ENCODE measurements around a stretch of chr2.

GRCh38 chr2:28375751-28376041 is 17.0 kb upstream of the FOSL2 start:
- PRO-cap, result no peak

- PRO-cap, result no peak
These were observed 3.5 kb upstream of the FOSL2 start for GRCh38 chr2:28389179-28389565.

- PRO-cap, result bidirectional peak, plus-strand start at chr2:28395565, minus-strand start at chr2:28395335
These were observed 2.5 kb downstream of the FOSL2 start for GRCh38 chr2:28395167-28395638.

DNA sequence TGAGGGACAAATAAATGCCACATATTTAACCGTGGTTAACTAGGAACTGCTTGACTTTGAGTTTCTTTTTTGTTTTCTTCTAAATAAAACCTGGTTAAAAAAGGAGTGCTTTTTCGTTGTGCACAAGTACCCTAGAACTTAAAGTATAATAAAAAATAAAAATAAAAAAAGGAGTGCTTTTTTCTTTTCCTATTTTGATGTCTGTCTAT is 4.3 kb downstream of the FOSL2 start:
- PRO-cap, result no peak

DNA sequence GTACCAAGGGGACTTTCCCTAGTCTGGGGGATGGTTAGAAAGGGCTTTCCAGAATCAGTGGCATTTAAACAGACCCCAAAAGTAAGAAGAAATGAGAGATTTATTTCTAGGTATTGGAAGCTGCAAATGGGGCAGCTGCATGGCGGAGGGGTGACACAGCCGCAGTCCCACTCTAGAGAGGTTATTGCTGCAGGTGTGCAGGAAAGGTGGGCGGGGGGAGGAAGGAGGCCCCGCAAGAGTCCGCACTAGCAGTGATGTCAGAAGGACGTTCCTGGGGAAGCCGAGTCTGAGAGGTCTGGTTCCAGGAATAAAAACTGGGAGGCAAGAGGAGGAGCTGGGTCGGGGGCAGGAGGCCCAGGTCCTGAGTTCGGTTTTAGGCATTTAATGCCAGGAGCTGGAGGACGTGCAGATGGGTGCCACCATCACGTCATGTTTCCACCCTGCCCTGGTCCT is 30.5 kb downstream of the FOSL2 start:
- PRO-cap, result no peak

DNA sequence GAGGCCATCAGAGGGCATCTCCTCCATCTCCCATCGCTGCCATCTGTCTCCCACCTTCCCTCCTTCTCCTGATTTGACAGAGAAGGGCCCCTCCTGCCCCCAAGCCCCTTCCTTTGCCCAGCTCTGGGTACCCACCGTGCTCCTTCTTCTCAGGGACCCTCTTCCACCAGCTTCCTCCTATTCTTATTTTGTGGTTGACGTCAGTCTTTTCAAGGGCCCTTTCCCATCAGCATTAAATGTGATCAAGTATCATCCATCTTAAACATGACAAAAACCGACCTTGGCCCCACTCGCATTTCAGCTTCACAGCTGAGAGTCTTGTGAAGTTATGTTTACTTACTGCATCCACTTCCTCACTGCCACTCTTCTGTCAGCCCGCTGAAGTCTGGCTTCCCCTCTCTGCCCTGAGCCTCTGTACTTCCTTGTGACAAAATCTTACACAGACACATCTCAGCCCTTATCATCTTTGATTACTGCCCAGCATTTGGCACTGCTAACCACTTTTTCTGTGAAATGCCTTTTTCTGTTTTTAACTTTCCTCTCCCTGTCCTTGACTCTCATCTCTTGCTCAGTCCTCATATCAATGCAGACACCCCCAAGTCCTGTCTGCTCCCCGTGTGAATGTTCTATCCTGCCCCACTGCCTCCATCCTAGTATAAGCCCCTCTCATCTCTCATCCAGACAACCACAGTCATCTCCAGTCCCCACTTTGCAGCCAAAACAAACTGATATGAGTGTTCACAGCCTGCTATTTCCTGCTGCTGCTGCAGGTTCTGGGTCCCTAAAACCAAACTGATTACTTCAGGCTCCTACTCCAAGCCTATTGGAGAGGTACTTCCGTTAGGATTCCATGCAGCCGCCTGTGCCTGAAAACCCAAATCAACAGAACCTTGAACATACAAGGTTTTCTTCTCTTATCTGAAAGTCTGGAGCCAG is 31.3 kb downstream of the FOSL2 start:
- PRO-cap, result no peak

DNA sequence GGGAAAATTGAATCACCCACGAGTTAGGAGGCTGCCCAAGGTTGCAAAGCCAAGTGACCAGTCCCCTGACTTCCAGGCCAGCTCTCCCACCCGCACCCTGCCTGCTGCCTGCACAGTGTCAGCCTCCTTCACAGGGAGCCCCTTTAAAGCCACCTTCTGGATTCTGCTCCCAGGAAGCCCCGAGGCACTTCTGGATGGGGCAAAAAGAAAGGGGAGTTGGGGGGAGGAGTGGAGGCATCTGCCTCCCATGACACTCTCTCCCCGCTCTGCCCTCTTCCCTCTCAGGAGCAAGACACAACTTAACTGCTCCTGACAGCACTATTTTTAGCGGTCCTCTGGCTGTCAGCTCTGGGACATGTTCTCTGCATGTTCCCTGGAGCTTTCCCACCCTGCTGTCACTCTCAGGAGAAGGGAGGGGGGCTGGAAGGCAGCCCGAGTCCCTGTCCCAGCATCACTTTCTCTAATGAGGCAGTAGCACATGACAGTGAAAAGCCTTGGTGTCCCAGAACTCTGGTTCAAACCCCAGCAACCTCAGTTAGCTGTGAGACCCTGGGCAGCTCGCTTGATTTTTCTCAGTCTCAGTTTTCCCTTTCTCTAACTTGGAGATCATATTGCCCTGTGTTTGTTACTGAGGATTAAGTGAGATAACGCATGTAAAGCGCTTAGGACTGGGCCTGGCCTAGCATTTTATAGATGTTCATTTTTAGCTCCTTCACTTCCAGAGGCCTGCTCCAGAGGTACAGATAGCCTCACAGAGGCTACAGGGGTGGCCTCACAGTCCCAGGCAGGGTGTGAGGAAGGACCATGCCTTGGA is 32.4 kb downstream of the PLB1 start:
- PRO-cap, result no peak

- PRO-cap, result no peak
These were observed 49.9 kb downstream of the PLB1 start for GRCh38 chr2:28545662-28546355.

GRCh38 chr2:28613036-28613790 is 117.4 kb downstream of the PLB1 start:
- PRO-cap, result no peak

GRCh38 chr2:28643083-28643771 is 108.4 kb upstream of the PPP1CB start:
- PRO-cap, result no peak

DNA sequence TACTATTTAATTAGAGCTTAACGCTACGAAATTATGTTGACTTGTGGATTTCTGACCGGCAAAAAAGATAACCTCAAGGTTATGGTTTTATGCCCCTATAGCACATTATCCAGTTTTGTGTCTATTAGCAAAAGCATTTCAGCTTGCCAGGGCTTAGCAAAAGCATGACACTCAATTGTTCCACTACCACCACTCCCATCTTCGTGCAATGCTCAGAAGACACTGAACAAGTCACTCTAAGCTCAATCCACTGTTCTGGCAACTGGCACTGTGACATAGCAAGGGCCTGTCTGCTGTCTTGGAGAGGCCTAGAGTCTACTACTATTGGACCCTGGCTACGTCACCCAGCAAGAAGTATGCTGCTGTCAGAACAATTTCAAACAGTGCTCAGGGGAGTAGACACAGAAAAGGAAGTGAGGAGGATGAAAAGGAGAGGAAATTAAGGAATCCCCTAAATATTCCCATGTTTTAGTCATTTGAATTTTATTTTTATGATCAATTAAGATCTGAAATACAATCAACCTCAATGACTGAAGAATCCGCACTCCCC is 103.5 kb upstream of the PPP1CB start:
- PRO-cap, result no peak

GRCh38 chr2:28680817-28681697 is 70.6 kb upstream of the PPP1CB start:
- PRO-cap, result no peak

DNA sequence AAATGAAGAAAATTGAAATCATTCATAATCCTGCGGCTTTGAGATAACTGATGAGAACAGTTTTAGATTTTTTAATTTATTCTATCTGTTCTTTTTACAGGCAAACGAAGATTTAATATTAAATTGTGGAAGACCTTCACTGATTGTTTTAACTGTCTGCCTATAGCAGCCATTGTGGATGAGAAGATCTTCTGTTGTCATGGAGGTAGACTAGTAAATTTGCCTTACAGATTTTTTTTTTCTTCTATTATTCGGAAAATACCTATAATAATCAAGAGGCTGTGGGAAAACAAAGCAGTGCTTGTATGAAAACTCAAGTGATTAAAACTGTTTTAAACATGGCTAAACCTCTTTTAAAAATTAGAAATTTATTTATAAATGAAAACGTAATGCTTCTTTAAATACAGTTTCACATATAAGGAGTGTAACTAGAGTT is 29.0 kb upstream of the SPDYA start:
- PRO-cap, result no peak

DNA sequence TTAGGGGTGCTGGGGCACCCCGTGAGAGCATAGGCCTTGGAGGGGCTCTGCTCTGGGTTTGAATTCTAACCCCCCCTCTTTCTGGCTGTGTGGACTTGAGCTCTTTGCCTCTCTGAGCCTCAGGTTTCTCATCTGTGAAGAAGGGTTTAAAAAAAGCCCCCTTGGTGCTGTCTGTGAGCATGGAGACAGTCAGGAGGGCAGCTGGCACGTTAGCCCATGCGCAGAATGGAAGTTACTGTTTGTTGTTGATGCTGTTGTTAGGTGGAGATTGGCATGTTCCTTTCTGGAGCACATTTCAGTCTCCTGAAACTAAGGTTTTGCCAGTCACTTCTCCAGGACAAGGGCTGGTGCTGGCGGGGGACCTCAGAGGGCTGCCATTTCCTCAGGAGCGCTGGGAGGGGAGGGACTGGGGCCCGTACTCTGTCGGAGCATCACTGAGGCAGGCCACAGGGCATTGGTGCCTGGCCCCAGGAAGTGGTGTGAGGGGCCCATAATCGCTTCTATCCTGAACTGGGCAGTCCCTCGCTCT is 925 bp downstream of the TOGARAM2 start:
- PRO-cap, result no peak

DNA sequence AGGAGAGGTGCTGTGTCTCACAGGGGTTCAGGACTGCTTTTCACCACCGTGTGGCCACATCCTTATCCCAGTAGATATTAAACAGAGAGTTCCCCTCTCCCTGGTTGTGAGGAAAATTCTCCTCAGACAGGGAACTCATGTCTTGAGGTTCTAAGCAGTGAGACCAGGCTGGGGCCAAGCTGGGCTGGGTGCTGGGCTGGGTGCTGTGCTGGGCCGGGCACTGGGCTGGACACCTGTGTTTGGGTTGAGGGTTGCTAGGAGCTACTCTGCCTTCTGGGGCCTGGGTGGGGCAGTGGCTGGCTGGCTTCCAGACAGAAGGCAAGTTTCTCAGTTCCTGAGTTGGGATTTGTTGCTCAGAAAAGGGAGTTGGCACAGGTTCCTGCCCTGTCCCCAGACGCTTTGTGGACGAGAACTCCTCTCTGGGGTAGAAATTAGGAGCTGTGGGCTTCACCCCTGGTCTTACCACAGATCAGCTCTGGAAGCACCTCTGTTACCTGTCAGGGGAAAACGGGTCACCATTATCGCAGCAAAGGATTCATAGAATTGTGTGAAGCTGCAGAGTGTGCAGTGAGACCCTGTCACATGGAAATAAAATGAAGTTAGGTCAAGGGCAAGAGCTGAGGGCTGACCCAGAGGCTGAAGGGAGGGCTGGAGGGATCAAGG is 12.5 kb downstream of the TOGARAM2 start:
- PRO-cap, result no peak

GRCh38 chr2:29014118-29014621 is 33.1 kb downstream of the TOGARAM2 start:
- PRO-cap, result no peak

DNA sequence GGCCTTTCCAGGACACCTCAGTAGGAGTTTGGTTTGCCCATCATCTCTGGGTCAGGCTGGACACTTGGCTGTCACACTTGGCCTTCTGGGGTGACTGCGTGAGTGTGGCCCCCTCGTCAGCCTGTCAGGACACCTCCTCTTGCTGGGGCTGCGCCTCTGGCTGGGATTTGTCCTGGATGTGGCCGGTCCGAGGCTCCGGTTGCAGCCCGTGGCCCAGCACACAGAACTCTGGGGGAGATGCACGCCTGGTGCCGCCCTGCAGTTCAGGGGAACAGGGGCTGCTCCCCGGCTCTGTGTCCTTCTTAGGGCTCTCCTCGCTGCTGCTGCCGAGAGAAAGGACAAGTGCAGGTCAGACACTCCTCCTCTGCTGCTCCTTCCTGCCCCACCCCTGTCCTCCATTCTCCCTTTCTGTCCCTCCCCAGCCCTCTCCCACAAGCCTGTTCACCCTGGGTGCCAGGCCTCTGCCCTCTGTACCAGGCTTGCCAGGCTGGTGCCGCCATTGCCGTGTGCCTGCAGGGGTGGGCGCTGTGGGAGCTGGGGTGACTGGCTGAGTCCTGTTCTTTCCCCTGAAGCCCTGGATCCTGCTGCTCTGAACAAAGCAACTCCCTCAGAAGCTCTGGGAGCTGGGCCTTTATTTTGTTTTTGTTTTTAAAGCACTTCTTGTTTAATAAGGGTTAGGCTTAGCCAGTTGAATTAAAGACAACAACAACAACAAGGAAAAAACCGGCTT is 9.4 kb downstream of the PCARE start:
- PRO-cap, result no peak

- PRO-cap, result no peak
These were observed 164.6 kb downstream of the CLIP4 start for GRCh38 chr2:29279712-29280237.

- PRO-cap, result unidirectional peak, minus-strand start at chr2:29484524
These were observed 369.1 kb downstream of the CLIP4 start for GRCh38 chr2:29484415-29484632.

DNA sequence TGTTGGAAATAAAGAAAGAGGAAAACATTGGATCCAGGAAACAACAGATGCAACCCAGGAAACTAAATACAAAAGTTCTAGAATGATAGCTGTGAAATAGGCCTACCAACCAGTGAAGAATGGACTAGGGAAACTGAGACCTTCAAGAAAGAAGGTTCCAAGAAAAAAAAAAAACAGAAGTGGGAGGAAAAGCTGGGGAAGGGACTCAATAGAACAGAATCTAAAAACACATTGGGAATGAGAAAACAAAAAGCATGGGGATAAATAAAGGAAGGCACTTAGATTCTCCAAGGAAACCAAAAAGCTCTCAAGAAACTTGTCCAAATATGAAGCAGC is 32.8 kb upstream of the ALK start:
- PRO-cap, result unidirectional peak, plus-strand start at position 165 of the sequence

Data from parotid gland (tissue), 1 donor.